PFSK-1 (cell line): ENCODE measurements around a stretch of chr20.

DNA sequence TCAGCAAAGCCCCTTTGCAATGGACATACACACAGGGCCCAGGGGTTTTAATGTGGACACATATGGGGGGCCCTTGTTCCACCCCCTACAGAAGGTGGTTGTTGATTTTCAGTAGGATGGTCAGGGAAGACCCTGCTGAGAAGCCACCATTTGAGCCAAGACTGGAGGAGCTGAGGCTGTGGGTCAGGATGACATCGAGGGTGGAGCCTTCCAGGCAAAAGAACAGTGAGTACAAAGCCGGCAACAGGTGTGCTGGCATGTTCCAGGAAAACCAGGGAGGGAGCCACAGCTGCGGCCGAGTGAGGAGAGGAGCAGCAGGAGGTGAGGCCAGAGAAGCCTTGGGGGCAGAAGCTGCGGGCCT lies 126.8 kb upstream of the SULF2 start:
- RRBS, result no CpG with 5 or more reads among the region's 5 CpGs

- RRBS, result no CpG with 5 or more reads among the region's 1 CpG
These were observed 410.1 kb upstream of the SULF2 start for GRCh38 chr20:48195346-48195715.

- RRBS, result no CpG with 5 or more reads among the region's 8 CpGs
These were observed 363.8 kb downstream of the PREX1 start for GRCh38 chr20:48463886-48464442.

DNA sequence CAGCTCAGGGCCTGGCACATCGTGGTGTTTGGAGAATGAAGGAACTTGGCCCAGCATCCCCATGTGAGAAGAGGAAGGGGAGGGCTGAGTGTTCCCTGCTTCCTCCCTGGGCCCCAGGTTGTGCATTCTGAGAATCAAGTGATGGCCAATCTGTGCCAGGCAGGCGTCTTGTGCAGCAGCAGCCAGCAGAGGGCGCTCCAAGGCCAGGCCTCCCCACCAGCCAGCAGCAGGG lies 192.1 kb downstream of the PREX1 start:
- RRBS, result no CpG with 5 or more reads among the region's 3 CpGs

DNA sequence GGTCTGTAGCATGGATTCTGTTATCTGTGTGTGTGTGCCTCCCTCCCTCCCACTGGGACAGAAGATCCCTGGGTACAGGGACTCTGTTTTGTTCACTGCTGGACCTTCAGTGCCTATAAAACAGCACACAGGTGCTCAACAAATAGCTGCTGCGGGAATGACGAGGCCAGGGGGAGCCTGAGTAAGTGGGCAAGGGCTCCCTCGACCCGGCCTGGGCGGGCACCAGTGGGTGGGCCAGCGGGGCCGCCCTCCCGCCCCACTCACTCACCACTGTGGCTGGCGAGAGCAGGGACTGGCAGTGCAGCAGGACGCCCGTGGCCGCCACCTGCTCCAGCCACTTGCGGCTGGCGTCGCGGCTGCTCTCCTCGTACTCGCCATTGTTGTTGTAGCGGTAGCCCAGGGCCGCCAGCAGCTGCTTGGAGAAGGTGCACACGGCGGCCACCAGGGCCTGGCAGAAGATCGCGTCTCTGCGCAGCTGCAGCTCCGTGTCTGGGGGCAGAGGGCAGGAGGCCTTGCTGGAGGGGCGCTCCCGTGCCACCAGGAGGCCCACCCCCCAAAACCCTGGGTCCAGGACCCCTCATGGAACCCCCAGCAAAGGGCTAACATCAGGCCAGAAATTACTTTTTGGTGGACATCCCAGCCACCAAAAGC lies 191.5 kb downstream of the PREX1 start:
- RRBS, result no CpG with 5 or more reads among the region's 28 CpGs

DNA sequence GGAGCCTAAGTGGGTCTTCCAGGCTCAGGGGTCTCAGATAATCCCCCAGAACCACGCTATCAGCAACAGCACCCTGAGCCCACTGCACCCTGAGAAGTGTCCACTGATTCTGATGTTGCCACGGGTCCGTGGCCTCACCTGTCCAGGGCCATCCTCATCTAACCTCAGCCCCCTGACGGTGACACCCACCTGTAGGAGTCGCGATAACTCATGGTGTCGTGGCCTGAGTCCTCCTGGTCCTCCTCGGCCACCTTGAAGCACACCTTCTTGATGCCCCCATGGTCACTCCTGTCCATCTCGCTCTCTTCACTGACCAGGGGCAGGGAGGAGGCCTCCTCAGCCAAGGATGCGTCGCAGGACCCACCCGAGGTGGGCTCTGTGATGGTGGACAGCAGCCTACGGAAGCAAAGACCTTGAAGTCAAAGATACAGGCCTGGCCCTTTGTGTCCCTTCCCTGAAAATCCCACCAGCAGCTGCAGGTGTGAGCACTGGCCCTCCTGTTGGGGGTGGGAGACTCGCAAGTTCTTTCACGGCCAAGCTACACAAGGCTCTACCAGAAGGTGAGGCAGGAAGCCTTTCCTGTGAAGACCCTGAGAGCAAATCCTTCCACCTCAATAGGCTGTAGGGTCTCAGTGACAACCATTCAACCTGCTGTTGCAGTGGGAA lies 182.0 kb downstream of the PREX1 start:
- RRBS, result no CpG with 5 or more reads among the region's 15 CpGs

DNA sequence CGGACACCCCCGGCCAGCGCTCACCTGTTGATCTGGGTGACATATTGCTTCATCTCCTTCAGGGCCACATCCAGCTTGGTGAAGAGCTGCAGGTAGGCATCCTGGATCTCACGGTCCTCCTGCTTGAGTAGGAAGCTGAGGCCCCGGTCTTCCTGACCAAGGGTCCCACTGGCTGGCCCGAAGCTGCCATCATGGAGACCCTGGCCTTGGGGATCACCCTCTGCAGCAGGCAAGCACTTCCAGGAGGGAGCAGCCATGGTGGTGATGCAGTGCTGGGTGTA lies 178.6 kb downstream of the PREX1 start:
- RRBS, result no CpG with 5 or more reads among the region's 6 CpGs

- RRBS, result no CpG with 5 or more reads among the region's 4 CpGs
These were observed 85.5 kb downstream of the PREX1 start for GRCh38 chr20:48742306-48742714.

DNA sequence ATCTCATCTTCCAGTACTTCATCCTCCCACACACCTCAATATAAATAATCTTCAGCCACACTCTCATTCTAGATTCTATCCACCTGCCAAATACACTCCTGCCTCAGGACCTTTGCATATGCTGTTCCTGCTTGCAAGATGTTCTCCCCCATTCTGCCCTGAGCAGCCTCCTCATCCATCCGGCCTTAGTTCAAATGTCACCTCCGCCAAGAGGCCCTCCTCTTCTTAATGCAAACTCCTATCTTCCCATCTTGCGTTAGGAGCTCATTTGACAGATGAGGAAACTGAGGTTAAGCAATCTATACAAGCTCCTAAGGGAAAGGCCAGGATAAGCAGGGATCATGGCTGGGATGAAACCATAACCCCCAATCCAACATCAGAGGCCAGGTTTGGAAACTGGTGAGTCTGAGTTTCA lies 77.3 kb downstream of the PREX1 start:
- RRBS, result no CpG with 5 or more reads among the region's 3 CpGs

DNA sequence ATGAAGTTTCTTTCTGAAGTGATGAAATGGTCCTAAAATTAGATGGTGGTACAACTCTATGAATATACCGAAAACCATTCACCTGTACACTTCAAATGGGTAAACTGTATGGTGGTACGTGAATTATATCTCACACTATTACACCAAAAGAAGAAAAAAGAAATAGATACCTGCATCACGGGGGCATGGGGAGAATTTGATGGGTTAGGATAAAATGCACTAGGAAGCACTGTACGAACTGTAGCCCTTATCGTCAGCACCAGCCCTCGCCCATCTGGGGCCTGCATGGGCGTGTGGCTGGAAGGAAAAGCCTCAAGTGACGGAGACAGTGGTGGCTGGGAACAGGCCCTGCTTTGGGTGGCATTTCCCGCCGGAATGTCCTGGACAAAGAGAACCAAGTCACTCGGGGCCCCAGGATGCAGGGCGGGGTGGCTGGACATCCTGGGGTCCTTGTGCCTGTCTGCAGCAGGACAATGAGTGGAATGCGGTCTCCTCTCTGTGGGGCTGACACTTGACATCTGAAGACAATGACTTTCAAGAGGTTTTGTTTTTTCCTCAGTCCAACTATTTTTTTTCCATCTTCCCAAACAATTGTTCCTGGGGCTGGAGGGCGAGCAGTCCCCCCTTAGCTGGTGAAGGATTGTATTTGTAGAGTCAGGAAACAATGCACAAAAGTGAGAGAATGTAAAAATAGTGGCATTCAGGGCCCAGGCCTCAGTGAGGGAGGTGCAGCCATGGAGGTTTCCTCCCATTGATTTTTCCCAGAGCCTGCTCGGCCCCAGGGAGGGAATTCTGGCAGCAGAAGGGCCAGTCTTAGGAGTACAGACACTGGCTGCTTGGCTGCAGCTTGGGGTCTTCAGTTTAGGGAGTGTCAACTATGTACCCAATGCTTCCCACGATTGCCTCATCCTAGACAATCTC lies 64.5 kb downstream of the PREX1 start:
- RRBS, result no CpG with 5 or more reads among the region's 16 CpGs

GRCh38 chr20:48772293-48772999 lies 55.4 kb downstream of the PREX1 start:
- RRBS, result no CpG with 5 or more reads among the region's 19 CpGs

GRCh38 chr20:48782639-48783489 lies 44.9 kb downstream of the PREX1 start:
- RRBS, result no CpG with 5 or more reads among the region's 10 CpGs

- RRBS, result no CpG with 5 or more reads among the region's 6 CpGs
These were observed 3.1 kb downstream of the PREX1 start for GRCh38 chr20:48824622-48825135.

DNA sequence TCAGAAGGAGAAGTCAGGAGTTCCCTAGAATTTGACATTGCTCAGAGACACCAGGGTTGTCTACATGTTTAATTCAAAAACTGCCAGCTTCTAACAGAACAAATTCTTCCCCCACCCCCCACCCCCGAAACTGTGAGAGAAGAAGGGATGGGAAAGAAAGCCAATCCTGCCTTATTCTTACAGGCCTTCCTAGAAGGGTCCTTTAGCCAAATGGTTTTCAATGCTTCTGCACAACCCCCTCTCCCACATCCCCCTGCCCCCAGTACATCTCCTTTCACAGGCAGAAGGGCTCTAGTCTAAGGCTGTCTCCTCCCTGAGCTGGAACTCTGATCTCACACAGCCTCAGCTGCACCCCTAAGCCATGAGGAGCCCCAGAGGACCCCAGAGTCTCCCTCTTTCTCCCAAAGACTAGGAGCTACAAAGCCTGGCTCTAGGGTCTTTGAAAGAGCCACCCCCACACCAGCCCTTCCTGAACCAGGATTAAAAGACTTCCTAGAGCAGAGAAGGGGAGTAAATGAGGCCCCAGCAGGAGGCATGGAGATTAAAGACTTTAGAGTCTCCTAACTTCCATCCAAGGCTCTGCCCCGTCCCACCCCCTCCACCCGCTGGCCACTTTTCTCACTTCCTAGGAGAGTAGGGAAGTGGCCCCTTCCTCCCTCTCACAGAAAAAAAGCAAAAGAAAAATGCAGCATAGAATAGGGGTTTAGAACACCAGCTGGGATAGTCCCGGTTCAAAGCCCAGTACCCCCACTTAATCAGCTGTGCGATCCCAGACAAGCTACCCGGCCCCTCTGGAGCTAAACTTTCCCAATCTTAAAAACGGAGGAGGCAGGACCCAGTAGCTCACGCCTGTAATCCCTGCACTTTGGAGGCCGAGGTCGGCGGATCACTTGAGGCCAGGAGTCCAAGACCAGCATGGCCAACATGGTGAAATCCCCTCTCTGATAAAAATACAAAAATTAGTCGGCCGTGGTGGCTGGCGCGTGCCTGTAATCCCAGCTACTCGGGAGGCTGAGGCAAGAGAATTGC lies 1.7 kb downstream of the PREX1 start:
- RRBS, result no CpG with 5 or more reads among the region's 16 CpGs

DNA sequence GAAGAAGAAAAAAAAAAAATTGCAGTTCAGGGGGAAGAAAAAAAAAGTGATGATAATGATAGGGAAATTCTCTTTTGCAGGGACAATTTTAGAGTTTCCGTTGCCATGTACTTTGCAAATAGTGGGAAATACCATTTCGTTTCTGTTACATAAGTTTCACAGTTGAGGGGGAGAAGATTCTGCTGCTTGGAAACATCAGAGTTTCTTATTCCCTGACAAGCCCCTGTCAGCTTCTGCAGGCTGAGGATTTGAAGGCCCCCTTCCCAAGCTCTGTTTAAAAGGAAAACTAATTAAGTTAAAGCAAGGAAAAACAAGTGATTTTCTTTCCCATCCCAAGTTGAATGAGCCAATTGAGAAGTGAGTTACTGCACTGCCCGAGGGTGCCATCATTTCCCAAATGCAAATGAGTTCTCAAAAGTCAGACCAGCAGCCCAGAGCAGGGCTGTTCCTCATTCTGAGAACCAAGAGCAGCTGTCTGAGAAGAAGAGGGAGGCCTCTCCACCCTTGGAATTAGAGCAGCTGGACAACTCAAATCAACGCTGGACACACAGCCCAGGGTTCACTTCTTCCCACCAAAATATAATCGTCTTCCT lies 4.4 kb upstream of the PREX1 start:
- RRBS, result no CpG with 5 or more reads among the region's 5 CpGs

GRCh38 chr20:48922863-48923829 lies 1.6 kb downstream of the ARFGEF2 start:
- RRBS, result no CpG with 5 or more reads among the region's 5 CpGs

- RRBS, result no CpG with 5 or more reads among the region's 2 CpGs
These were observed 5.2 kb downstream of the ARFGEF2 start for GRCh38 chr20:48926737-48926994.

DNA sequence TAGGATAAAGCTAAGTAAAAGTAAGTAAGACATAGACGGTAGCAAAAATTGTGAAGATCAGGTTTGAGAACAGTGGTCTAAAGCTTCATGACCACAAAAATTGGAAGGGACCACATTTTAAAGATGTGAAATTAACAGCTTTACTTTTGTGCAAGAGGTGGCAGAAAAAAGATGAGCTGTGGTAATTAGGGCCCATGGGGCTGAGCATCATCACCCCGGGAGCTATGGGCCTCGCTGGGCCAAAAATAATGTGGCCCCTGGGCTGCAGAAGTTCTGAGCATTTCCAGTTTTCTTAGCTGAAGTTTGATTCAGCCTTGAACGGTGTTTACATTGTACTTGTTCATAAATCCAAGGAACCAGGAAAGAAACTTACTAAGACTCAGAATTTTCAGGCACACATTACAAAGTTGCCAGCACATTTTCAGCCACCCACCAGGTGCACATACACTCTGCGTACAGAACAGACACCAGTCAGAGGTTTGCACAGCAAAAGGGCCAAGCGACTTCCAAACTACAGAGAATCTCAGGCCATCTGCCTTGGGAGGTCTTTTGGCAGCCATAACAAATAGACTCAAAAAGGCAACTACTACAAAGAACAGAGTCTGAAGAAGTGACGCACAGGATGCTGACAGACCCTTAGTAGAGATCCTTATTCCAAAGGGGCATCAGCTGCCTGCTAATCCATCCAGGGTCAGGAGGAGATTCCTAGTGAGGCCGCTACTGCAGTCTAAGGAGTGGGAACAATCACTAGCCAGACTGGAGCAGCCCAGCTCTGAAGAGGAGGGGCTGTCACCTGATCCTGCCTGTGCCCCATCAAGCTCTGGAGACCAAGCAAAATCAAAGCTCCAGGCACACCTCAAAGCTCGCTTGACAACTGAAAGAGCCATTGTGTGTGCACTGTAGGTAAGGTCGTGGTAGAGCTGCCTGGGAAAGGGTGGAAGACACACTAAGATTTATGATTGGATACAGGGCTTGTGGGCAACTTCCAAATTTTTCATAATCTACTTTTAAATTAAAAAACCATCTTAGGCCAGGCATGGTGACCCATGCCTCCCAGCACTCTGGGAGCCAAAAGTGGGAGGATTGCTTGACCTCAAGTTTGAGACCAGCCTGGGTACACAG lies 57.9 kb downstream of the CSE1L start:
- RRBS, result no CpG with 5 or more reads among the region's 10 CpGs

DNA sequence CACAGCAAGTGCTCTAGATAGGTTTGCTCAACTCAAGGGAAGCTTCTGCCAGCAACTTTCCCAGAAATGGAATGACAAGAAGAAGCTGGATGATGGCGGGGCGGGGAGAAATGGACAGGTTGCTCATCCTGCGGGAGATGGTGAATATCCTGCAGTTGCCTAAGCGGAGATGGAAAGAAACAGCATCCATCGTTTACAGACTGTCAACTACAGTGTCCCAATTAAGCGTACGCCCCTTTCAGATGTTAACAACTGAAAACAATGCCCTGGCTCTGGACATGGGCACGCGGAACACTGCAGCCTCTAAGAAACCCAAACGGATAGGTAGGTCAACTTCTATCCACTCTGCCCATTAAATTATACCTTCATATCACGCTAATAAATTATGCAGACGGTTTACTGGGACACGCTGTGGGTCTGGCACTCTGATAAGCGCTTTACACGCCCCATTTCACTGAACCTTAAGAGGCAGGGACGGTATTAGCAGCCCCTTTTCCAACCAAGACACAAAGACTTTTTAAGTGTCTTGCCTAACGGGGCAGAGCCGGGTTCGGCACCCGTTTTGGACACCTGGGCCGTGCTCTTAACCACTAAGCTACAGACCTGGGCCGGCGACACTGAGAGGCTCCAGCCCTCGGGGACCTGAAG lies 890 bp downstream of the STAU1 start:
- RRBS, result under 1% methylated on average over 7 of the region's 24 CpGs

- RRBS, result no CpG with 5 or more reads among the region's 4 CpGs
These were observed 1.6 kb downstream of the ZNFX1 start for GRCh38 chr20:49275948-49276934.